Measurements from ENCODE around the genes GDF10, ZNF488, MAPK8, ARHGAP22, FAM170B and ERCC6.

GRCh38 chr10:46523436-46523998, 32.9 kb downstream of the GPRIN2 start:
- PRO-cap = no peak
CAGE:
- cytosol, long polyA minus RNA = no peak
- cytosol, long polyA plus RNA = no peak
- long polyA plus RNA = no peak
- nucleus, long polyA minus RNA = no peak
- nucleus, long polyA plus RNA = no peak

- PRO-cap = no peak
CAGE:
- cytosol, long polyA minus RNA = no peak
- cytosol, long polyA plus RNA = no peak
- long polyA plus RNA = no peak
- nucleus, long polyA minus RNA = no peak
- nucleus, long polyA plus RNA = no peak
These were observed 3.5 kb downstream of the GPRIN2 start for GRCh38 chr10:46553007-46553257.

GRCh38 chr10:46756855-46757324, 154.3 kb upstream of the PTPN20 start:
- PRO-cap = no peak
CAGE:
- cytosol, long polyA minus RNA = no peak
- cytosol, long polyA plus RNA = no peak
- long polyA plus RNA = no peak
- nucleus, long polyA minus RNA = no peak
- nucleus, long polyA plus RNA = no peak

DNA sequence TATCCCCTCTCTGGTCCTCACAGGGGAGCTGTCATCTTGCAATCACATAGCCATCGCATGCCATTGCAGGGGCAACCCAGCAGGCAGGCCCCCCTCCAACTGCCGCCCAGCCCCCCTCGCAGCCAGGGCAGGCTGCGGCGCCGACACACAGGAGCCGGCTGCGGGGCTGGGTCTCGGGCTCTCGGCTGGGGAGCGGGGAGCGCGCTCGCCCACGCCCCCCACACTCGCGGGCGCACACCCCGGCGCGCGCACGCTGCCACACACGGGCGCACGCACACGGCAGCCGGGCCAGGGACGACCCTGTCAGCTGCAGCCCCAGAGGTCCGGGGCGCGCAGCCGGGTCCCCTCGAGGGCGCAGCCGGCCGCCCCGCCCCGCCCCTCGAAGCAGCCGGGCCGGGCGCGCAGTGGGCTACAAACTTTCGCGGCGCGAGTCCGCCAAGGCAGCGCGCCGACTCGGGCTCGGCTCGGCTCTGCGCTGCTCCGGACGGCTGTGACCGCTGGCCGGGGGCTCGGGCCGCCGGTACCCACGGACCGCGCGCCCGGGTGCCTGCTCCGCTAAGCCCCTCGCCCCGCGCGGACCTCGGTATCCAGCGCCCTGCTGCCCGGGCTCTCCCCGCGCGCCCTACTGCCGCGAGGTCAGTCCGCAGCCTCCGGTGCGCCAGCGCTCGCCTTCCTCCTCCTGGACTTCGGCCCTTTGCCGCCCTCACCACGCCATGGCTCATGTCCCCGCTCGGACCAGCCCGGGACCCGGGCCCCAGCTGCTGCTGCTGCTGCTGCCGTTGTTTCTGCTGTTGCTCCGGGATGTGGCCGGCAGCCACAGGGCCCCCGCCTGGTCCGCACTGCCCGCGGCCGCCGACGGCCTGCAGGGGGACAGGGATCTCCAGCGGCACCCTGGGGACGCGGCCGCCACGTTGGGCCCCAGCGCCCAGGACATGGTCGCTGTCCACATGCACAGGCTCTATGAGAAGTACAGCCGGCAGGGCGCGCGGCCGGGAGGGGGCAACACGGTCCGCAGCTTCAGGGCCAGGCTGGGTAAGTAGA, at the start of gene GDF10:
Gene GDF10 (plus strand): TSS at position 259 of the 1,041 bp plus-strand sequence.
- PRO-cap = no peak
CAGE:
- cytosol, long polyA minus RNA = no peak
- cytosol, long polyA plus RNA = no peak
- long polyA plus RNA = no peak
- nucleus, long polyA minus RNA = no peak
- nucleus, long polyA plus RNA = no peak

DNA sequence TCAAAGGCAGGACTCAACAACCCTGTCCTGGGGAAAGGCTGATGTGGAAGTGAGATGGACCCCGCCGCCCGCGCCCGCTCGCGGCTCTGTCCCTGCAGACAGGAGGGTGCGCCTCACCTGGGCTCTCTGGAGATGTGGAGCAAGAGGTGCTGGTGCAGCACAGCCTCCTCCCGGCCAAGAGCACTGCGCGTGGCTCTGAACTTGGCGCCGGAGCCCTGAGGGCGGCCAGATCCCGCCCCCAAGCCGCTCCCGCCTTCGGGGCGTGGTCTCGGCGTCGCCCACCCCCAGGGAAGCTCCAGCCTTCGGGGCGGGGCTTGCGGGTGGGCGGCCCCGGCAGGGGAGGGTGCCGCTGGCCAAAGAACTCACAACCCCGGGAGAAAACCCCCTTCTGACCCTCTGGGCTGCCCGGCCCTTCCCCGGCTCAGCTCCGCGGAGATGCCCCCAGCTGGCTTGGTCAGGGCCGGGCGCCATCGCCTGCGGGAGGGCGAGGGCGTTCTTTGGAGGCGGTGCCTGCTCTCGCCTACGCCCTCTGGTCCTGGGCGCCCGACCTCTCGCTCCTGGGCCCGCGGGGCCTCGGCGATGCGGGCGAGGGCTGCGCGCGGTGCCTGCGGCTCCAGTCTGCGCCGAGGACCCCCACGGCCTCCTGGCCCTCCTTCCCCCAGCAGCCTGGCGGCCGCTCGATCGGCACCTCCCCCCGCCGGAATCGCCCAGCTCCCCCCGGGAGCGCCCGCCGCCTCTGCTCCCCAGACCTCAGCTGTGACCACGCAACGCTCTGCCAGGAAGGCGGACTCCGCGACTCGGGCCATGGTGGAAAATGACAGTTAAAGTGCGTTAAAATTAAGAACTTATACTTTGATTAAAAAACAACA, at the start of gene ZNF488:
Gene ZNF488 (minus strand): TSS at position 191 of the 869 bp plus-strand sequence.
- PRO-cap = bidirectional peak, plus-strand start at position 558 of the sequence, minus-strand start at position 185 of the sequence; unidirectional peak, minus-strand start at position 645 of the sequence; unidirectional peak, minus-strand start at position 705 of the sequence
CAGE:
- cytosol, long polyA minus RNA = no peak
- cytosol, long polyA plus RNA = no peak
- long polyA plus RNA = no peak
- nucleus, long polyA minus RNA = no peak
- nucleus, long polyA plus RNA = no peak

DNA sequence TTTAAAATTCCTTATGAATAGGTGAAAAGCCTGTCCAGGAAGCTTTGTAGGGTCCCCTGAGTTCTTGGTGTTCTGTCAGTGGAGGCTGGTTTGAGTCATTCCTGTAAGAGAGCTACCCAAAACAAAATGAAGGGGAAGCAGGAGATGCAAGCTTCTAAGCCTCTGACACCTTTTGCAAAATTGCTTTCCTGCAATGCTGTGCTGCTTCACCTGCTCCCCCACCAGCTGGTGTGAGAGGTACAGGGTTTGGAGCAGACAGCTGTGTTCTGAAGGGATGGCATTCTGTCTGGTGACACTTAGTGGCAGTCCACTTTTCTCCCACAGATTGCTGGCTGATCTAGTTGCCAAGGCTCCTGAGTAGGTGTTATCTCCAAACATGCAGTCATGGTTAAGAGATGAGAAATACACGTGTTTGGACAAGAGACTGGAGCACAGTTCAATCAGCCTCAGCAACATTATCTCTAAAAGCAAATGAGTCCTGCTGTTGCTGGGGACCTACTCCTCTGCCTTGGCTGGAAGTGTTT, 23.8 kb downstream of the NPY4R2 start:
- PRO-cap = no peak
CAGE:
- cytosol, long polyA minus RNA = no peak
- cytosol, long polyA plus RNA = no peak
- long polyA plus RNA = no peak
- nucleus, long polyA minus RNA = no peak
- nucleus, long polyA plus RNA = no peak

DNA sequence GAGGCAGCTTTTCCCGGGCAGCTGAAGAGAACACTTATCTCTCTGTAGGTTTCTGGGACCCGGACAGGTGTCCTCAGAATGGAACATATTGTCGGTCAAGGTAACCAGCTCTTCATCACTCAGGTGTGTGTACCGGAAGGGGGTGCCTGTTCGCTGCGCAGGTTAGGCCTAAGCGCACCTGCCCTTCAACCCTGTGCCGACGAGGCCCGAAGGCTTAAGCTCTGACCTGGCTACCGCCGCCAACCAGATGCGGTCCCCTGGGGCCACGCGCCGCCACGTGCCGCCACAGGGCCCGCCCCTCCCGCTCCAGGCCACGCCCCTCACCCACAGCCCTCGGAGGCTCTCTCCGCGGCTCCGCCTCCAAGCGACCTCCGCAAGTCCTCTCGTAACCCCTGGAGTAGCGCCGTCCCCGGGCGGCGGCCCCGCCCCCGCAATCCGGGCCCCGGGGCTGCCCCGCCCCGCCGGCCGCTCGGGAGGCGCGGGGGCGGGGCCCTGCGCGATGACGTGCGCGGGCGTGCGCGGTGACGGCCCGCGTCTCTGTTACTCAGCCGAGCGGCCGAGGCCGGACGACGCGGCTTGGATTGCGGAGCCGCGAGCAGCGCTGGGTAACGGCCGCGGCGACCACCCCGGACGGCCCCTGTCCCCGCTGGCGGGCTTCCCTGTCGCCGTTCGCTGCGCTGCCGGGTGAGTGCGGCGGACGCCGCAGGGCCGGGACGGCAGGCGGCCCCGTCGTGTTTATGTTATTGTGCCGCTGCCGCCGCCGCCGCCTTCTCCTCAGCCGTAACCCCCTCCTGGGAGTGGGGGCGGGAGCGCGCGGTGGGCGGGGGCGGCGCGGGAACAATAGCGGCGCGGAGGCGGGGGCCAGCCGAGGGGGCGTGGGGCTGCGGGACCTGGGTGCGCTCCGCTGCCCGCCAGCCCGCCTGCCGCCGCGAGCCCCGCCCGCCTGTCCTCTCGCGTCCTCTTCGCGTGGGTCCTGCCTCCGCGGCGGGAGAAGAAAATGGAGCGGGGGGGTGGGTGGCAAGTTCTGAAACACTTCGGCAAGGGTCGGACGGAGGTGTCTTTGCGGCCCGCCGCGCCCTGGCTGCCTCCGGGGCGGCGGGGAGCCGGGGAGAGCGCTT, at the start of gene MAPK8:
Gene MAPK8 (plus strand): TSS at position 540 of the 1,118 bp plus-strand sequence.
- PRO-cap = bidirectional peak, plus-strand start at position 543 of the sequence, minus-strand start at position 249 of the sequence; bidirectional peak, plus-strand start at position 868 of the sequence, minus-strand start at position 799 of the sequence
CAGE:
- cytosol, long polyA minus RNA = no peak
- cytosol, long polyA plus RNA = no peak
- long polyA plus RNA = start-site peak on the plus strand centred at position 555 of the sequence, 50 bp wide, 175 and 147 reads in 2 replicates
- nucleus, long polyA minus RNA = start-site peak on the plus strand centred at position 556 of the sequence, 48 bp wide, 385 reads
- nucleus, long polyA plus RNA = no peak

DNA sequence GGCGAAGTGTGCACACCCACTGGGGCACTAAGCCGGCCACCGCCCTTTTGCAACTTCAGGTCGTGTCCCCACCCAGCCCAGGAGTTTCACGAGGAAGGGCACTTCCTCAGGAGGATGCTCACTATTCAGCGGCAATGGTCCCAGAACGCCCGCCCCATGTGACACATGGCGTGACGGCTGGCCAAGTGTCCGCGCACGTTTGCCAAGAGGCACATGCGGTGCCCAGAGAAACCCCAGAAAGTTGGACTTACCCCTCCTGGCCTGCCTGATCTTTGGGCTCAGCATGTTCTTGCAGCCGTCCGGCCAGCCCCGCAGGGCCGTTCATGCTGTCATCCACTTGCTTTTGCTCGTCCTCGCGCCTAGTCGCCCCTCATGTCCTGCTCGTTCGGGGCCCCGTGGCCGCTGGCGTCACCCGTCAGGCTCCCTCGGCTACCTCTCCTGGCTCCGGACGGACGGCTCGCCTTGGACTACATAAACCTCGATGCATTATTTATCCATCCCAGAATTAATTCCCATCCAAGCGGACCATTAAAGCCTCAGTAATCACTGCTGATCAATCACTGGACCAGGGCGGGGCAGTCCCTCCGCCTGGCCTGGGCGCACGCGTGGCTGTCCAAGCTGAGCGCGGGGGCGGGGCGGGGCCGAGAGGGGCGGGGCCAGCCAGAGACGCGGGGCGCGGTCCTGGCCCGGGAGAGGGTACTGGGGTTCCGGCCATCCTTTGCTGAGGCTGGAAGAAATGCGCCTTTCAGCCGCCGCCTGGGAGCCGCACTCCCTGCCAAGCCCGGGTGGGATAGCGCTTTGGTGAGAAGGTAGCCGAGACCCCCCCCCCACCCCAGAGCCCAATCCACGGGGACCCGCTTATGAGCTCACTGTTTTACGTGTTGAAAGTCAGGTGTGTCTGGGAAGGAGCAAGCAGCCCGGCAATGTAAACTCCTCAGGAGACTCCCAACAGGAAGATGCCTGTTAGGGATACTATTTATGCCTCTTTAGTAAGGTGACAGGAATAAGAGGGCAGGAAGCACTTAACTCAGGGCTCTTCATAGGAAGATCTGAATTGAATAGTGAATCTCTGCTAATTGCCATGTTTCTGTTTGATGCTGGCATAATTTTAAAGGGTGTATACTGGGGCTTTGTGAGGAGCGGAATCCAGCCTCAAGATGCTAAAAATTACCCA, at the start of gene ARHGAP22:
Gene ARHGAP22 (minus strand): TSS at position 562 of the 1,174 bp plus-strand sequence.
- PRO-cap = bidirectional peak, plus-strand start at position 184 of the sequence, minus-strand start at position 93 of the sequence; bidirectional peak, plus-strand start at position 699 of the sequence, minus-strand start at position 404 of the sequence
CAGE:
- cytosol, long polyA minus RNA = start-site peak on the minus strand centred at position 584 of the sequence, 75 bp wide, 163 reads
- cytosol, long polyA plus RNA = start-site peak on the minus strand centred at position 587 of the sequence, 80 bp wide, 280 and 187 reads in 2 replicates
- long polyA plus RNA = start-site peak on the minus strand centred at position 568 of the sequence, 57 bp wide, 169 and 229 reads in 2 replicates
- nucleus, long polyA minus RNA = start-site peak on the plus strand centred at position 695 of the sequence, 9 bp wide, 6 reads
- nucleus, long polyA plus RNA = no peak

DNA sequence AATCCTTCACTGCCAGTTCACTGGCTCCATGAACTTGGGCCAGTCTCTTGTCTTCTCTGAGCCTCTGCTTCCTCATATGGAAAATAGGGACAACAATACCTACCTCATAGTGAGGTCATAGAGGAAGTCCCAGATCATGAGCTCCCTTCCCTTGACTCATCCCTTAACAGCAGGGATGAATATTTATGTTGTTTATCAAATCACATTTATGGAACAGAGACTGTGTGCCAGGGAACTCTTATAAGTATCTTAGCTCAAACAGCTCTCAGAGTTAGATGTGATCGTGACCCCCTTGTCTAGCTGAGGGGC, 20.2 kb upstream of the ARHGAP22 start:
- PRO-cap = no peak
CAGE:
- cytosol, long polyA minus RNA = no peak
- cytosol, long polyA plus RNA = no peak
- long polyA plus RNA = no peak
- nucleus, long polyA minus RNA = no peak
- nucleus, long polyA plus RNA = no peak

GRCh38 chr10:48671862-48672756, 12.6 kb upstream of the WDFY4 start:
- PRO-cap = no peak
CAGE:
- cytosol, long polyA minus RNA = no peak
- cytosol, long polyA plus RNA = no peak
- long polyA plus RNA = no peak
- nucleus, long polyA minus RNA = no peak
- nucleus, long polyA plus RNA = no peak

- PRO-cap = no peak
CAGE:
- cytosol, long polyA minus RNA = no peak
- cytosol, long polyA plus RNA = no peak
- long polyA plus RNA = no peak
- nucleus, long polyA minus RNA = no peak
- nucleus, long polyA plus RNA = no peak
These were observed 69.3 kb upstream of the LRRC18 start for GRCh38 chr10:49008653-49009615.

DNA sequence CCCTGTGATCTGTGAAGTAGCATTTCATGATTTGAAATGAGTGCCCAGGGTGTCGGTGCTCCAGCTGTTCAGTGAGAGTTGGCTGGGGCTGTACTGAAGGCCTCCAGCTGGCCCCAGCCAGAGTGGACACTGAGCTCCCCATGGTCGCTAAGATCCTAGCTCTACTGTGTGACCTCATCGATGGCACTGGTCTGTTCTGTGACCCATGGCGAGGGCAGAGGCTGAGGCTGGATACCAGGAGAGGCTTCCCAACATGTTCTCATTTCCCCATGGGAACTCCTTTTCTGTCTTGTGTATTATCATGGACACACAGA, at the start of gene FAM170B:
Gene FAM170B (minus strand): TSS at position 131 of the 314 bp plus-strand sequence.
- PRO-cap = no peak
CAGE:
- cytosol, long polyA minus RNA = no peak
- cytosol, long polyA plus RNA = no peak
- long polyA plus RNA = no peak
- nucleus, long polyA minus RNA = no peak
- nucleus, long polyA plus RNA = no peak

GRCh38 chr10:49225307-49225822, 37.2 kb upstream of the TMEM273 start:
- PRO-cap = no peak
CAGE:
- cytosol, long polyA minus RNA = no peak
- cytosol, long polyA plus RNA = no peak
- long polyA plus RNA = no peak
- nucleus, long polyA minus RNA = no peak
- nucleus, long polyA plus RNA = no peak

- PRO-cap = no peak
CAGE:
- cytosol, long polyA minus RNA = no peak
- cytosol, long polyA plus RNA = no peak
- long polyA plus RNA = no peak
- nucleus, long polyA minus RNA = no peak
- nucleus, long polyA plus RNA = no peak
These were observed 933 bp downstream of the C10orf71 start for GRCh38 chr10:49299770-49300435.

DNA sequence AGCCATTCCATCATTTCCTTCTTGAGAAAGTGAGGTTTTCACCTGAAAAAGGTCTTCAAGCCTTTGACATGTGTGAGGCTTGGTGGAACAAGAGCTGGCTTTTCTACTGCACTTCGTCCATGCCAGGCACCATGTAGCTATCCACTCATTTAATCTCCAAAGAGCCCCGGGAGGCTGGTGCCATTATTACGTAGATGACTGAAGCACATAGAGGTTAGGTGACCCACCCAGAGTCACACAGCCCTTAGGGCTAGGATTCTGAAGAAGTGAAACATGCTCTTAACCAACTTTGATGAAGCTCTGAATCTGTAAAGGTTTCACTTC, 33.5 kb downstream of the DRGX start:
- PRO-cap = no peak
CAGE:
- cytosol, long polyA minus RNA = no peak
- cytosol, long polyA plus RNA = no peak
- long polyA plus RNA = no peak
- nucleus, long polyA minus RNA = no peak
- nucleus, long polyA plus RNA = no peak

GRCh38 chr10:49538690-49539392, at the start of gene ERCC6:
Gene ERCC6 (minus strand): TSS chr10:49539121.
- PRO-cap = bidirectional peak, plus-strand start at chr10:49539201, minus-strand start at chr10:49539070
CAGE:
- cytosol, long polyA minus RNA = start-site peak on the minus strand at chr10:49539030-49539082, 324 reads
- cytosol, long polyA plus RNA = start-site peak on the minus strand at chr10:49539030-49539091, 140 and 136 reads in 2 replicates
- long polyA plus RNA = start-site peak on the minus strand at chr10:49539009-49539106, 613 and 539 reads in 2 replicates
- nucleus, long polyA minus RNA = start-site peak on the minus strand at chr10:49539005-49539102, 1,835 reads; start-site peak on the plus strand at chr10:49539191-49539231, 10 reads
- nucleus, long polyA plus RNA = start-site peak on the minus strand at chr10:49539028-49539073, 257 and 290 reads in 2 replicates

DNA sequence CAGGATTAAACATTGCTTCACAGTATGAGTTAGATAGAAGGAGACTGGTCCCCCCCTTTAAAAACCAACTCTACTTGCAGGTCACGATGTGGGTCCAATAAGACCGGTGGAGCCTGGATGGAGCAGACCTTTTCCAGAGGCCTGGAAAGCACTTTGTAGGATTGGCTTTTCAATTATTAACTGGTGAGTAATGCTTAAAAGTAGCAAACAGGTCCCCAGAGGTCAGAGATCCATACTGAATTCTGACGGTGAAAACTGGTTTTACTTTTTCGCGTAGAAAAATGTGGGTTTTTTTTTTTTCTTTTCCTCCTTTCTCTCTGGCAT, 74.9 kb upstream of the OGDHL start:
- PRO-cap = no peak
CAGE:
- cytosol, long polyA minus RNA = no peak
- cytosol, long polyA plus RNA = no peak
- long polyA plus RNA = no peak
- nucleus, long polyA minus RNA = no peak
- nucleus, long polyA plus RNA = no peak

DNA sequence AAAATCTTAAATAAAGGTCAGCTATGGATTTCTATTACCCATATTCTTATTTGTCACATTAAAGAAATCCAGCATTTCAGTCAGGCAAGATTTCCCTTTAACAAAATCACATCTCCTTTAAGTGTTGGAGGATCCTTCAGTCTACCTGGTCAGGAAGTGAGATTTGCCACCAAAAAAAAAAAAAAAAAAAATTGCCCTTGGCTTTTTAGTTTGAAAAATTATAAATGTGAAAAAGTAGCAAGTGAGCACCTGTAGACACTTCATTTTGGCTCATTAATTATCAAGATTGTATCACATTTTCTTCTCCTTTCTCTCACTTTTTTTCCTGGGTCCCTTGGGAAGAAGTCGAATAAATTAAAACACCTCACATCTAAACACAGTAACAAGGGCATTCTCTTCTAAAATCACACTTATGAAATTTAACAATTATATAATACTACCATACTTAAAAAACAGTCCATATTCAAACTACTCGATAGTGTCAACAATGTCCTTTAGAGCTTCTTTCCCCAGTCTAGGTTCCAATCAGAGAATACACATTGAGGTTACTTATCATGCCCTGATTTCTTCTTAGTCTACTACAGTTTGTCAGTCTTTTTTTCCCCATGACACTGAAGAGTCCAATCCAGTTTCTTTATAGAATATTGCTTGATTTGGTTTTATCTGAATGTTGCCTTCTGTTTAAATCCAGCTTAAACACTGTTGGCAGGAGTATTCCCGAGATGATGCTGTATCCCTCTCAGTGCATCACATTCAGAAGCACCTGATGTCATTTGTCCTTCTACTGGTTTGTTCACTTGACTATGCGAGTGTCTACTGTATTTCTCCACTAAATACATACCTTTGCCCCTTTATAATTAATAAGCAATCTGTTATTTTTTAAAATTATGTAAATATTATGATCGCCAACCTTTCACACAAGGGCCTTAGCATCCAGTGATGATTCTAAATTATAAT, 68.0 kb upstream of the ASAH2 start:
- PRO-cap = no peak
CAGE:
- cytosol, long polyA minus RNA = no peak
- cytosol, long polyA plus RNA = no peak
- long polyA plus RNA = no peak
- nucleus, long polyA minus RNA = no peak
- nucleus, long polyA plus RNA = no peak

DNA sequence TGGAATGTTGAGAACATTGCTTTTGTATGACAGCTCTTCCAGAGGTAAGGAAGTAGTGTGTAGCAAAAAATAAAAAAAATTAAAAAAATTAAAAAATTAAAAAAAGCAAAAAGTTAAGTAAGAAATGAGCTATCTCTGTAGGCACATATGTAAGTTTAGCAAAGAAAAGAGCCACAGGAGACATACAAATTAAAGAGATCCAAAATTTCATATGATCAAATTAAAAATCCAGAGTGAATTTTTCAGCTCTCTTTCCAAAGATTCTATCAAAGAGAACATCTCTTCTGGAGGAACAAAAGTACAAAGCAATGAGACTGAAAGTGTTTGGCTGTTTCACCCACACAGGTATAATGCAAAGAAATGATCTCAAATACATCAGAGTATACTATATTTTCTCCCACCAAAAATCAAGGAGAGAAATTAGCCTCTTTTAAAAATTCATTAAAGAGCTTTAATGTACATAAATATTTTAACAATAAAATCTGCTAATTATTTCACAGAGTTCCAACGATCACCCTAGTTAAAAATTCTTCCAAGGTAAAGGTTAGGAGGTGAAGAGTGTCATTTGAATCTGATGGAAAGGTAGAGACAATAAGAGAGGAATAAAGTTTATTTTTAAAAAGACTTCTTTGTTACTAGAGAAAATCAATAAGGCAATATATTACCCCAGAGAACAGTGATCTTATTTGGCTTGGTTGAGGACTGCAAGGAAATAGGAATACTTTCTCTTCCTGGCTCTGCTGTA, 74.9 kb upstream of the ASAH2 start:
- PRO-cap = no peak
CAGE:
- cytosol, long polyA minus RNA = no peak
- cytosol, long polyA plus RNA = no peak
- long polyA plus RNA = no peak
- nucleus, long polyA minus RNA = no peak
- nucleus, long polyA plus RNA = no peak

DNA sequence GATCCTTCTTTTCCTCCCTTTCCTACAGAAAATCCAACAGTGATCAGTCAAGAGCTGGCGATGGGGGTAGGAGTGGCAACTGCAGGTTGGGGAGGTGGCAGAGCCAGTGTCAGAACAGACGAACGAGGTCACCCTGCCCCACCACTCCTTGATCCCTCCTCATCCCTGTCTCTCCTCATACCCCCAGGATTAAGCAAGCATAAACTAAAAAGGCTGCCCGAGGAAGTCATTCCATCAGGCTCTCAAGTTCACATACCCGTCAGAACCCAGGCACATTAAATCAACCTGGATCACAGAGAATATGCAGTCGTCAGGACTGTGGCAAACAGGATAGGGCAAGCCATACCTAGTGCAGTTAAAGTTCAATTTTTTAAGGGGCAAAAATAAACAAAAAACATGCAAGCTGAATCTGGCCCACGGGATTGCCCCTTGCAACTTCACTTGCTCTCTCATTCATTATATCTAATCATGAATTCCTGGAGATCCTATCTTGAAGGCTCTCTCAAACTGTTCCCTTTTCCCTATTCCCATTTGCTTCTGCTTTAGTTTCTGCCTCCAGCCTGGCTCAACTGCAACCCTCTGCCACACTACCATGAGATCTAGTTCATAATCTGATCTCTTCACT, 110.0 kb upstream of the ASAH2 start:
- PRO-cap = no peak
CAGE:
- cytosol, long polyA minus RNA = no peak
- cytosol, long polyA plus RNA = no peak
- long polyA plus RNA = no peak
- nucleus, long polyA minus RNA = no peak
- nucleus, long polyA plus RNA = no peak

Measured in endothelial cell of umbilical vein (primary cell).